NT2/D1 (cell line): ENCODE measurements around a stretch of chr11.

DNA sequence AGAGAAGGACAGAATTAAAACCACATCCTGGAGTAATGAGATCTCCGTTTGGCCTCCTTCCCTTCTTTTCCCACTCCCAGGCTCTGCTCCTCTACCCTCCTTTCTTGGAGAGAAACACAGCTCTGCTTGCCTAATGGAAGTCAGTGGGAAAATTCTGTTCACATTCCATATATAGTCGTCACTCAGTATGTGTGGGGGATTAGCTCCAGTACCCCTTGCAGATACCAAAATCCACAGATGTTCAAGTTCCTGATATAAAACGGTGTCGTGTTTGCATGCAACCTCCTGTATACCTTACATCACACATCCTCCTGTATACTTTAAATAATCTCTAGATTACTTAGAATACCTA, 37.6 kb upstream of the THY1 start:
- RRBS, 2 experiments, result no CpG with 5 or more reads among the region's 4 CpGs

GRCh38 chr11:119585060-119585569, 143.9 kb downstream of the NECTIN1 start:
- RRBS, 2 experiments, result 2 to 5% methylated on average over 9 to 11 of the region's 34 CpGs

DNA sequence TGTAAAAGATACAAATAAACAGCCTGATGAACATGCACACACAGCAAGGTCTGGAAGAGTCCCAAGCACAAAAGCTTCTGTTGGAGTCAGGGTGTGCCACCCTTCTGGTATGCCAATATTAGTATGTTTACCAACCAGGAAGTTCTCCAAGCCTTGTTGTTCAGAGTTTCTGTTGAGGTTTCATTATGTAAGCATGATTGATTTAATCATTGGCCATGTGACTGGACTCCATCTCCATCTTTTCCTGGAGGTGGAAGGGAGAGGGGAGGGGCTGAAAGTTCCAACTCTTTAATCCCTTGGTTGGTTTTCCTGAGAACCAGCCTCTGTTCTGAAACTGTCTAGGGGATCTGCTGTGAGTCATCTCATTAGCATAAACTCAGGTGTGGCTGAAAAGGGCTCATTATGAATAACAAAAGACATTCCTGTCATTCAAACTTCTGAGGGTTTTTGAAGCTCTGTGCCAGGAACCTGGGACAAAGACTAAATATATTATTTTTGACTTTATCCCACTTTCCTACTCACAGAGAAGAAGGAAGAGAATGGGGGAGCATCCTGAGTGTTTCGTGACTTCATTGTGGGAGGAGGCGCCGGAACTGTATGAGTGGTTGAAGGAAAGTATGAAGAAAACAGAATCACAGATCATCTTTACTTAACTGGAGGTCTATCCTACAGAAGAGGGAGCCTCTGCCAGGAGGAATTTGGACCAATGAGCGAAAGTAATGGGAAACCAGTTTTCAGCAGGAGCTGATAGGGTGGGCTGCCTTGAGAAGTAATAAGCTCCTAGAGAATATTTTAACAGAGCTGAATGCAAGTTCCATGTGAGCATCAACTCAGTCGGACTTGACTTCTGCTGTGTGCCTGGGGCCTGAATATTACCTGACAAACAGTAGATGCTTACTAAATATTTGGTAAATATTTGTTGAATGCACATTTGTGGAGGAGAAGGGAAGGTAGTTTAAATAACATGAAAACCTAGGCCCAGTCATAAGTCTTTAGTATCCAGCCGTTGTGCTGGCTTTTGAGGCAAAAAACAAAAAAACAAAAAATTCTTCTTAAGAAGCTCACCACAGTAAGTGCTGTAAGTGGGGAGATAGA, 138.0 kb downstream of the NECTIN1 start:
- RRBS, 2 experiments, result no CpG with 5 or more reads among the region's 6 CpGs

DNA sequence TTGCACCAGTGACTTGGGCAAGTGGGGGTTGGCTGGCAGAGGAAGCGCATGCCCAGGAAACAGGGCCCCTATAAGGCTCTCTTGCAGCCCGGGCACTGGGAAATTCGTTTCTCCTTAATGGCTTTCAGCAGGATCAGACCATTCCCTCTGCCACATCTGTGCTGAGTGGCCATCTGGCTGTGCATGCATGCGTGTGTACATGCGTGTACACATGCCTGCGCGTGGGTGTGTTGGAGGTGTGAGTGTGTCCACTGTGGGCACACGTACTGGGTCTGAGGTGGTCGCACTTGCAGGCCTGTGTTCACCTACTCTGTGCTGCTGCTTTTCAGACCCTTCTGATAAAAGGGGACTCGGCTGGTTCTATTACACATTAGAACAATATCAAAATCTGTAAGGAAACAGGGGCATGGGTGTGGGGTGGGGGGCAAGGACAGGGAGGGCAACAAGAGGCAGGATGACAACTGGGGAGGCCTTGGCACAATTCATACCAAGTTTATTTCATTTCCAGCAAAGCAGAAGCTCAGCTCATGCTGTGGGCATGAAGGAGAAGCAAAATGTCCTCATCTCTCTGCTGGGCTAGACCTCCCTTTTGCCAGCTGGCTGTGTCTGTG, 67.2 kb downstream of the NECTIN1 start:
- RRBS, 2 experiments, result no CpG with 5 or more reads among the region's 10 CpGs

DNA sequence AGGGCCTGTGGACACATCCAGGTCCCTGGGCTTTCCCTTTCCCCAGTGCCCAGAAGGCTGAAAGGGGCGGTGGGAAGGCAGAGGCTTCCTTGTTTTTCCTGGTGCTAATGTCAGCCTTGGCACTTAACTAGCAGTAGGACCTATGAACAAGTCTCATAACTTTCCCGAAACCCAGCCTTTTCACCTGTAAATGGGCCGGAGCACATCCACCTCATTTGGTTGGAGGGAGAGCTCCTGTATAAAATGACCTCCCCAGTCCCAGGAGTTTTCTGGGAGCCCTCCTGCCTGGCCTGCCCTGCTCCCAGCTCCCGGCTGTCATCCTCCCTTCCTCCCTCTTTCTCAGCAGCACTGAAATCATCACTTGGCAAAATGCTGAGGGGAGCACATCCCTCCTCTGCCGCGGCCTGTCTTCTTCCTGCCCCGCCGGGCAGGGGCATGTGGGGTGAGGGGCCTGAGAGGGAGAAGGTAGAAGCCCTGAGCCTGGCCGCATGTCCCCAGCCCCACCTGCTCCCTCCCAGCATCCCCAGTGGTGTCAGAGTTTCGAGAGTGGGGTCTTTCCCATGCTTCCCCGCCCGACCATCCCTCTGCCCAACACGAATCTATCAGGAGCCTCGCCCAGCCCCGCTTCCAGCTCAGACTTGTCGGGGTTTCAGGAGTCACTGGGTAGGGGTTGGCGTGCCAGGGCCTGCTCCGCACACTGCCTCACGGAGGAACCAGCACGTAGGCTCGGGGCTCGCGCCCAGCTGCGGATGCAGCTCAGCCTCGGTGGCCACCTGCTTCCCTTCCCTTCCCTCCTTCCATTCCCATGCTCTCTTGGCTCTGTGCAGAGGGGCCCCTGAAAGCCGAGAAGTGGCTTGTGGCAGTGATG, 37.2 kb downstream of the NECTIN1 start:
- RRBS, 2 experiments, result 92% methylated on average over 6 of the region's 26 CpGs; no CpG with 5 or more reads in 1 of the 2 experiments

DNA sequence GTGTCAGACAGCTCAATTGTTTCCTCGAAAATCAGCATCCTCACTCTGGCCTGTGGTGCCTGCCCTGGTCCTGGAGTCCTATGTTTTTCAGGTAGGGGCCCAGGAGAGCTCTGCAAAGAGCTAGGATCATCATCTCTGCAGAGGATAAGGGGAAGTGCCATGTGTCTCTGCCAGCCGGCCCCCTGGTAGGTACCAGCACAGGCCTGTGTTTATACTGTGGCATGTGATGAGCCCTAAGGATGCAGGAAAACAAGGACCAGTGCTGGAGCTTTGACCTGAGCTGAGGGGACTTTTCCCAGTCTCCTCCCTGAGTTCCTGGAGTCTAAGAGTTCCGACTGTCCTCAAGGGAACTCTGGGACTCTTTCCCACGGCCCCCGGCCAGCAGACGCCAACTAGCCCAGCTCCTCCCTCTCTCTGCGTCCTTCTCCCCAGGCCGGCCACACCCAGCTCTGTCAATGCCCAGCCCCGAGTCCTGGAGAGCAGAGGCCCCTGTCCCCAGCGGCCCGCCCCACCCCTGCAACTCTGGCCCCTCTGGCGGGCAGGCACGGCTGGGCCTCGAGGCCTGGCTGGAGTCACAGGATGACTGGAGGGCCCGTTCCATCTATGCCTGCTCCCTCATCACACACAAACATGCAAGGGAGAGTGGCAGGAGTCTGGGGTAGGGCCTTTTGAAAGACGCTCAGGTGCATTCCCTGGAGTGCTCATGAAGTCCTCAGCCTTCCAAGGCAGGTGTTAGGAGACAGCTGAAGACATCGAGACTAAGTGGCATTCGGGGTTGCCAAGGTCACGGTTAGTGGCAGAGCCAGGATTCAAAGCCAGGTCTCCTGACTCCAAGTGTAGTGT, 29.8 kb downstream of the NECTIN1 start:
- RRBS, 2 experiments, result no CpG with 5 or more reads among the region's 19 CpGs

DNA sequence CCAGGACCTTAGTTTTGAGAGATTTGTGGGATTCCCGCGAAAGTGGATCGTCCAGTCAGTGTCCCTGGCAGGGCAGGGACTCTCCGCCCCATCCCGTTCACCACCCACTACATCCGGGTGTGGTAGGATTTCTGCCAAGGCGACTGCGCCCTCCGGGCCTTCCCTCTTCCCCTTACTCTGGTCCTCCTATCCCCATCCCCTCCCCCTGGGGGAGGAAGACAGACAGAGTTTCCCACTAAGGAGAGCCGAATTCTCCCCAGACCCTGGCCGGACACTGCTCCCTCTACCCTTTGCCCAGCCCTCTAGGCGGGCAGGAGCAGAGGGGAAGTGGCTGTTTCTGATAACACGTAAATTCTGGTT, 949 bp upstream of the NECTIN1 start:
- RRBS, 2 experiments, result no CpG with 5 or more reads among the region's 13 CpGs

DNA sequence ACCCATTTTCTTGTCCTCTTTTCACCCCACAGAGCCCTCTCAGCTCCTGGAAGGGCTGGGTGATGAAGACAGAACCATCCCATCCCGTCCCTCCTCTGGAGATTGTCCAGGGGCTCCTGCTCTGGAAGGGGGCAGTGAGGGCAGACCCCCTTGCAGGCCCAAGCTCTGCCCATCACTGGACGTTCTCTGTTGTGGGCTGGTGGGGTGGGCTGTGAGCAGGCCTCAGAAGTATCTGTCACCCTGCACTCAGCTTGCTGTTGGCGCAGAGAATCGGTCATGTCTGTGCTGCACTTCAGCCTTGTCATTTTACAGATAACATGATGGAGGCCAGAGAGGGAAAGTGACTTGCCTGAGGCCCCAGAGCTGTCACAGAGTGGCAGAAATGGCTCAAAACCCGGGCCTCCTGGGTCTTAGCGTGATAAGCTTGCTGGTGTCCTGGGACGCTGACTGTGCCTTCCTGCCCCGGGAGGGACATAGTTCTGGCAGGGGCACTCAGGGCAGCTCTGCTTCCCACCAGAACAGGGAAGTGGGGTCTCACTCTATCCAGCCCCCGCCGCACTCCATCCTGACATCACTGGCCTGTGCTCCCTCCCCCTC, 50.2 kb upstream of the NECTIN1 start:
- RRBS, 2 experiments, result 91 to 93% methylated on average over 4 of the region's 10 CpGs

DNA sequence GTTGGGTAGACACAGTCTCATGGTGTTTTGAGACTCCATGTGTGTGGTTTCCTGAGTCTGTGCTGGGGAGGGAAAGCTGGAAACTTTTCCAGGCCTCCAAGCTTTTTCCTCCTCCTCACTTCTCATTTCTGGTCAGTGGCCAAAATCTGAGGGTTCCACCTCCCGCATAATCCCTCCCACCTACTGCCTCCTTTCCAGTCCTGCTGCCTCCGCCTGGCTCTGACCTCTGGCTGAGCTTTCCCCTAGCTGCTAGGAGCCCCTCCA, 51.2 kb upstream of the NECTIN1 start:
- RRBS, 2 experiments, result no CpG with 5 or more reads among the region's 2 CpGs

GRCh38 chr11:119782506-119782980, 53.5 kb upstream of the NECTIN1 start:
- RRBS, 2 experiments, result no CpG with 5 or more reads among the region's 10 CpGs

- RRBS, 2 experiments, result no CpG with 5 or more reads among the region's 8 CpGs
These were observed 103.1 kb upstream of the NECTIN1 start for GRCh38 chr11:119832007-119832588.

DNA sequence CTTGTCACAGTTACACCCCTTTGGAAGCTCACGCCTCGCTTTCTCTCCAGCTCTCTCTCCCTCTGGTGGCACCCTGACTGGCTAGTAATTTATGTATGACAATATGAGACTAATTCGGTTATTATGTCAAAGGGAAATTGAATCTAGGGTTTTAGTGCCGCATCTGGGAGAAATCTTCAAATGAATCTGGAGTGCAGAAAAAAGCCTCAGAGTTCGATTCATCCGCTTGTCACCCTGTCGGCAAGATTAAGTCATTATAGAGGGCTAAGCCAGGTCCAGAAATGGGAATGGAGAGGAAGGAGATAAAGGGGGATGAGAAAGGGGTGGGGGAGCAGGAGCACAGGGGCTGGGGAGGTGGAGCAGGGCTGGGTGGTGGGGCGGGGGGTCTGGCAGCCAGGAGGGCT, 179.0 kb upstream of the NECTIN1 start:
- RRBS, 2 experiments, result no CpG with 5 or more reads among the region's 8 CpGs

GRCh38 chr11:120193036-120193783, 17.6 kb upstream of the OAF start:
- RRBS, 2 experiments, result 92 to 95% methylated on average over 1 of the region's 13 CpGs

DNA sequence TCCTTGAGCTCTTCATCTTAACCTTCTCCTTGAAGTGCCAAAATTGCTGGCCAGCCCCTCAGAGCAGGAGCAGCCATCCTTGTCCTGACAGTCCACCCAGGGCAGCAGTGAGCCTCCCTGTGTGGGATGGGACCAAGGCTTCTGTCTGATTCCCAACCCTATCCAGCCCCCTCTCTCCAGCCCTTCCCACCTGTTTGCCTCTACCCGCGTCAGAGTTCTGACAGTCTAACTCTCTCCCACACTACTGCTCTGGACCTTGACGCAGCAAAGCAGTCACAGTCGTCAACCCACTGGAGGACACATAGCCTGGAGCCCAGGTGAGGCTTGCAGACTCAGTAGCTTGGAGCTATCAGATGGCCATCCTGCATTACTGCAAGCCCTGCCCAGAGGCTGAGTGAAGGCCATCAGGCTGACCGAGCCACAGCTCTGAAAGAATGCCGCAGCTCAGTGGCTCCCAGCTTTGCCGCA, 3.7 kb downstream of the OAF start:
- RRBS, 2 experiments, result no CpG with 5 or more reads among the region's 7 CpGs

GRCh38 chr11:120233641-120233993, 6.3 kb upstream of the POU2F3 start:
- RRBS, 2 experiments, result no CpG with 5 or more reads among the region's 4 CpGs

DNA sequence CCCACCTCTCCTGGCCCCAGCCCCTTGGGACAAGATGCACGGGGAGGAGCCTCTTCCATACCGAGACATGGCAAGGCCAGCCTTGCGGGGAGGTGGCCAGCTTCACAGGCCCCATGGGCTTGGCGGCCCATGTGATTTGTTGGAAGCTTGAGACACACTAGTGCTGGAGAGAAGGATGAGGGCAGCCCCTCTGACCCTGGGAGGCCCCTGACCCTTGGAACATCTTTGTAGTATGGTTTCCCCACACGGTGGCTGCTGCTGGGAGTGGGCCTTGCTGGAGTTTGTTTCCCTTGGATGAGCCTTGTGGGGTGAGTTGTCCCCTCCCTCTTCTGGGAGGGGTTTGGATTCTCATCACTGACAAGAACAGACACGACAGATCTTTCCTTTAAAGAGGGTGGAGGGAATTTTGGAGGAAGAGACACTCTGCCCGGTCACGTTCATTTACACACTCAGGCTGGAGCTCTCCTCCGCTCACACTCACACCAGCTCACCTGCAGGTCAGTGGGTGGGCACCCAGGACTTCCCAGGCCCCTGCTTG, 31.6 kb downstream of the POU2F3 start:
- RRBS, 2 experiments, result no CpG with 5 or more reads among the region's 9 CpGs

- RRBS, 2 experiments, result no CpG with 5 or more reads among the region's 7 CpGs
These were observed 2.5 kb downstream of the ARHGEF12 start for GRCh38 chr11:120338473-120339375.

DNA sequence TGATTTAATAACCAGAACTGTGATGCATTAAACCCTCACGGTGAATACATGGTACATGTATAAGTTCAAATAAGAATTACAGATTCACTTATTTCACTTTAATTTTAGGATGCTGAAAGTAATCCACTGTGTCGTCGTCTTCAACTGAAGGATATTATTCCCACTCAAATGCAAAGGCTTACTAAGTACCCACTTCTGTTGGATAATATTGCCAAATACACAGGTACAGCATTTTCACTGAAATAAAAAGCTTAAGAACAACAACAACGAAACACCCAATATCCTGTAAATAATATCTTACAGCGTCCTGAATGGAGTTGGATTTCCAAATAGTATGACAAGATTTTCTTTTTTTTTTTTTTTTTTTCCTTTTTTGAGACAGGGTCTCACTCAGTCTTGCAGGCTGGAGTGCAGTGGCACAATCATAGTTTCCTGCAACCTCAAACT, 44.4 kb upstream of the GRIK4 start:
- RRBS, 2 experiments, result no CpG with 5 or more reads among the region's 5 CpGs

GRCh38 chr11:120468791-120469687, 42.5 kb upstream of the GRIK4 start:
- RRBS, 2 experiments, result no CpG with 5 or more reads among the region's 5 CpGs

DNA sequence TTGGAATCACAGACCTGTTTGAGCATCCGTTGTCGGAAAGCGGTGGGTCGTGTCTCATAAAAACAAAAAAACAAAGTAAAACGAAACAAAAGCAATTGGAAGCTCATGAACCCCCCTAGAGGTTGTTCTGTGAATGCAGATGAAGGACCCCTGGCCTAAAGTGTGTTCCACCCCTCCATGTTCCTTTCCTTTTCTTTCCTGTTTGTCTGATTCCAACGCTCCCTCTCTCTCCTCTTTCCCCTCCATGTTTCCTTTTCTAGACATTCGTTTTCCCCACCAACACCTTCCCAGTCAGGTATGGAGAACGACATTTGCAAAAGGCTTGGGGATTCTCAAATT, 203.8 kb downstream of the GRIK4 start:
- RRBS, 2 experiments, result no CpG with 5 or more reads among the region's 8 CpGs